Non-pigmented ciliary epithelial cell (primary cell): ENCODE results near the genes SOWAHD, NKAP, LAMP2 and GLUD2.

- RRBS = no CpG with 5 or more reads among the region's 4 CpGs
Observed at GRCh38 chrX:119756230-119756573, 2.2 kb upstream of the SOWAHD start.

- RRBS = 1% methylated on average over 3 of the region's 60 CpGs
Observed at GRCh38 chrX:119757680-119758652, at the start of gene SOWAHD. SOWAHD (plus strand) TSS chrX:119758588.

DNA sequence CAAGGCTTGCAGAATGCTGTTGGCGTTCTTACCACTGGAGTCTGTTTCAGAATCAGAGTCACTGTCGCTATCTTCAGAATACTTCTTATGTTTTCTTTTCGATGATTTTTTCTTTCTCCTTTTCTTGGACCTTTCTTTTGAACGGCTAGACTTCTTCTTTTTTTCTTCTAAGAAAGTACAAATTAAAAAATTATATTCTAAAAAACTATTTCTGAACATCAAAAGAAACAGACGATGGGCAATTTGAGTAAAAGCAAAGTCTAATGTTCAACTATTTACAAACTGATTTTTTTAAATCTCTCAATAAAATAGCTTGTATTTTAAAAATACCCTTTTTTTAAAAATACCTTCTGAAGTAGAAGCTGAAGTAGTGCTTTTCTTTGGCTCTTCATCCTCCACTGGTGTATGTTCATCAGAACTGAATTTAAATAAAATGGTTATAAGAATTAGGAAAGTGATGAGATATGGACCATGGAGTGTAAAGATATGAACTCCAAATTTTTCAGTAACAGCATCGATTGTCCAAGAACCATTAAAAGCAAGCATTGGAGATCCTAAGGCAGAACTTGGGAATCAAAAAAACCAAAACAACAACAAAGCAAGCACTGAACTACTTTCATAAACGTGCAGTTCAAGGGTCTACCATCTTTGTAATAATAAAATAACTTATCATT, 7.1 kb downstream of the NKAP start:
- RRBS = no CpG with 5 or more reads among the region's 7 CpGs

DNA sequence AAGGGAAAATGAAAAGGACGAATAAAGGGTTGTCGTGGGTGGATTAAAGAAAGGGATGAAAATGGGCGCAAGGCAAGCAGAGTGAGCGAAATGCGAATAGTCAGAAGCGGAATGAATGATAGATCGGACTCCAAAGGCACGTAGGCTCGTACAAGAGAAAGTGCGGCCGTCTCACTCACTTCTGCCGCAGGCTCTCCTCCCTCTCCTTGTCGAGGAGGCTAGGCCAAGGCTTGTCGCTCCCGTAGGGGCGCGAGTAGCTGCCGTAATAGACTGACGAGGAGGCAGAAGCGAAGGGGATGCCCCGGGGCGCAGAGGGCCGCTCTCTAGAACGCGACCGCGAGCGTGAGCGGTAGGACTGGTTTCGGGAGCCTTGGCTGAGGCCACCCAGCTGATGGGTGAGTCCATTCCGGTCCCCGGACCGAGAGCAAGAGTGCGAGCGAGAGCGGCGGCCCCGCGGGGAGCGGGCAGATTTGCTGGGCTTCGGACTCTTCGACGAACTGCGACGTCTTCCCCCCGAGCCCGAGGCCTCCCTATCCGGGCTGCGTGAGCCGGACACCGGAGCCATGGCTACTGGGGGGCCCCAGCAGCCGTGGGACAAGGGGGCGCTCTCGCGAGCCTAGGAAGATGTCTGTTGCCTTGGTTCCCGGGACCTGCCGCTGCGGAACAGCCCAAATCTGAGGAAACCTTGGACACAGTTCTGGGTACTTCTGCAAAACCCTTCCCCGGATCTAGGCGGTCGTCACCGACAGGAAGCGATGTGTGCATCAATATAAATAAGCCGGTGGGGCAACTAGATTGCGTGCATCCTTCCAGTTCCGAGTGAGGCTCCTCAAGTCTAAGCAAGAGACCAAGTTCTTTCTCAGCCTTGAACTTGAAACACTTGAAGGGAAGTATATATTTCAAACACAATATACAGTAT, at the start of gene NKAP:
Gene NKAP, minus strand, starts transcription at position 711 of the 919 bp plus-strand sequence.
- RRBS = under 1% methylated on average over 14 of the region's 66 CpGs

DNA sequence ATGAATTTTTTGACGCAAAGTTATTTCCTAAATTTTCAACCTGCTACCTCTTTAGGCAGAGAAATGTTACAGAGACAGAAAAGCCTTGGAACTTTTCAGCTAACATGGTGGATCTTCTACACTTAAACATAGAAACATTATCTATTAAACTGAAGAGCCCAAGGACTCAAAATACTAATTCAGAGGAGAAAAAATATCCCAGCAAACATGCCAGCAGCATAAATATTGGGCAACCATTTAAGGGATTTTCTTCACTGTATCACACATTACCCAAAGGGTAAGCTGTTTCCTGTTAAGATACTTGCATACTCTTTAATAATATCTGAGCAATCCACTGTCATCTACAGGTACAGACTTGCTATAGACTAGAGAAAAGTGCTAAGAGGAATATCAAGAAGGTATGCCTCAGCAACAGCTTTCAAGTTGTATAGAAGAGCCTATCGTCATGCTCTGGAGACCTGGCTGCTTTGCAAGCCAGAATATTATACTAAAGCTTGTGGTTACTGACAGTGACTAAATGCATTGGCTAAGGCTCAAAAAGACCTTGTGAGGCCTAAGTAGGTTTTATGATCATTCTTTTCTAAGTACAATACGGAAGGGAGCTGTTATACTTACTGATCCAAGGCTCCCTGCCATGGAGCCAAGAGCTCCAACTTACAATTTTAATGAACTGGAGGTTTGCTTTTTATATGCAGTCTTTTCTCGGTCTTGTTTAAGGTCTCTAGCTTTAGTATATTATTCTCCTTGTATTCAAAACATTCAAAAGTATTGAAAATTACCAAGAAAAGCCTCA, 11.4 kb downstream of the LAMP2 start:
- RRBS = no CpG with 5 or more reads among the region's 4 CpGs

DNA sequence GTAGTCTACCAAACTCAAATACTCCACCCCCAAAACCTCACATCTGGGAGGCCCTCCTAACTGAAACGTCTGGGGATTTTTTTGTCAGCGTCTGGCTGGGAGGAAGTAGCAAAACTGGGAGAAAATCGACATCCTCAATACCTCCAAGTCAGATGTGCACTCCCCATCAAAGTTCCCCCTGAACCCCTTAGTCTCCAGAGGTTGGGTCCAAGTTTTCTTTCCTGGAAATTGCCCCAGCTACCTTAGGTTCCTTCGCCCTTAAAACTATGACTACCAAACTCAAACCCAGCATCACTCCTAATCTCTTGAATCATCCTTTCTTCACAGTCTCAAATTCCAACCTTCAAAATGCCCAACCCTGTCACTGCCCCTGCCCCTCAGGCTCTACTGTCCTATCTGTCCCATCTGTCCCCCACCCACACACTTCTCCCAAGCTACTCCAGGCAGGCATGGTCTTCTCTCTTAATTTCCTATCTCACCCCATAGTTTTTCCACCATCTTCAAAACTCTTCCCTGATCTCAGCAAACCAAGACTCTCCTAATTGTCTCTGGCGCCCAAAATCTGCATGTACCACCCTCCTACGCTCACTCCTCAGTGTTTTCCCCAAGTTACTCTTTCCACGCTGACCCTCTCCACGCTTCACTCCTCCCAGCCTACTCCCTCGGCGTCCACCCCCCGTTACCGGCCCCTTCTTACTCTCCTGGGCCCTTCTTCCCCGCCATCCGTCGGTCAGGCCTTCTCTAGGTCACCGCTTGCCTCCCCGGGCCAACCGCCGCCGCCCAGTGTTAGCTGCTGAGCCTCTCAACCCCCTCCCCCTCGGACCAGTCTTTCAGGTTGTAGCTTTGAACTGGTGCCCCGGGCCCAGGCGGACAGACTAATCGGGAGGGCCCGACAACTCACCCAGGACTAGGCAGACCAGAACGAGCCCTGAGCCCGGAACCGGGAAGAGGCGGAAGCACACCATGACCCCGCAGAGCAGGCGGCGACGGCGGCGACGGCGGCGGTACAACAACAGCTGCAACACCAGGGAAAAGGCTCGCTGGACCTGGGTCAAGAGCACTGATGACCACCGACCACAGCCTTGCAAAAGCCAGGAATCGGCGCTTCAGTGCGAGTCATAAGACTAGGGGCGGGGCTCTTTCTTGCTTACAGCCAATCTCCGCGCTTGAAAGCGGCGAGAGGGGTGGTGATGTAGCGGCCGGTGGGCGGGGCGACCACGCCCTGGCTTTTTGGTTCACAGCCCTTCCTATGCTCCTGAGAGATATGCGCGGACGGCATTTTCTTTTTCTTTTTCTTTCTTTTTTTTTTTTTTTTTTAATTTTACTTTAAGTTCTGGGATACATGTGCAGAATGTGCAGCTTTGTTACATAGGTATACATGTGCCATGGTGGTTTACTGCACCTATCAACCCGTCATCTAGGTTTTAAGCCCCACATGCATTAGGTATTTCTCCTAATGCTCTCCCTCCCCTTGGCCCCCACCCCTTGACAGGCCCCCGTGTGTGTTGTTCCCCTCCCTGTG, at the start of gene LAMP2:
Gene LAMP2, minus strand, starts transcription at position 1,092 of the 1,522 bp plus-strand sequence.
- RRBS = 2% methylated on average over 13 of the region's 58 CpGs

DNA sequence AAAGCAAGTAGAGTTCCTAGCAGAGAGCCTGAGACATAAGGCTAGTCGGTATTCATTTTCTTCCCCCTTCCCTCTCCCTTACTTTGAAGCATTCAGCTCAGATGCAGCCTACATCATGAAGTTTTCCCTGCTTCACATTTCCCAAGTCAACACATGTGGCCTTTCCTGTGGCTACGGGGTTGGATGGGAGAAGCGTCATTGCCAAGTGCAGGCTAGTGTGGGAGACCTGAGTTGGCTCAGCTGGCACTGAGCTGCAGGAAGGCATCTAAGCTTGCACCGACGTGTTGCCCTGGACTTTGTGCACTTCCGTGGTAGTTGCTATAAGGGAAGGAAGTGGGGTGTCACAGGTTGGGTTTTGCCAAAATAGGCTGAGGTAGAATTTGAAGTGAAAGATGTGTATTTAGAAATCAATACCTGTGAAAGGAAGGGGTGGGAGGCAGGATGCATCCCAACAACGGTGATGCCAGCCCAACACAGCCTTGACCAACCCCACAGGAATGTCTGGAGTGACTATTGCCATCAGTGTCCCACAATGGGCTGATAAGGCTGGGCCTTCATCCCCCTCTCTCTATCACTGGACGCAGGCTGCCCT, 18.9 kb upstream of the LAMP2 start:
- RRBS = no CpG with 5 or more reads among the region's 8 CpGs

DNA sequence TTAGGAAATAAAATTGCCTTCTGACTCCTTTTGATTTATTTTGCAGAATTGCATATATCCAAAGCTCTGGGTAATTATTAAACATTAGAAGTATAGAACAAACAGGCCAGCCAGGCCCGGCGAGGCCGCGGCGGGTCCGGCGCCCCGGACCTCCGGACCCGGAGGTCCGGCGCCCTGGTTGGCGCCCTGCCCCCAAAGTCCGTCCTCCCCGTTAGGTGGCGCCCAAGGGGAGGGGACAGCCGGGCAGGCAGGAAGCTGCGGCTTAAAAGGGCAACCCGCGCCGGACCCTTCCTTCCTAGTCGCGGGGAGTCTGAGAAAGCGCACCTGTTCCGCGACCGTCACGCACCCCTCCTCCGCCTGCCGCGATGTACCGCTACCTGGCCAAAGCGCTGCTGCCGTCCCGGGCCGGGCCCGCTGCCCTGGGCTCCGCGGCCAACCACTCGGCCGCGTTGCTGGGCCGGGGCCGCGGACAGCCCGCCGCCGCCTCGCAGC, at the start of gene GLUD2:
Gene GLUD2, plus strand, starts transcription at position 291 of the 492 bp plus-strand sequence.
- RRBS = 6% methylated on average over 11 of the region's 49 CpGs

GRCh38 chrX:122840140-122840582, 343.9 kb upstream of the GRIA3 start:
- RRBS = no CpG with 5 or more reads among the region's 4 CpGs

DNA sequence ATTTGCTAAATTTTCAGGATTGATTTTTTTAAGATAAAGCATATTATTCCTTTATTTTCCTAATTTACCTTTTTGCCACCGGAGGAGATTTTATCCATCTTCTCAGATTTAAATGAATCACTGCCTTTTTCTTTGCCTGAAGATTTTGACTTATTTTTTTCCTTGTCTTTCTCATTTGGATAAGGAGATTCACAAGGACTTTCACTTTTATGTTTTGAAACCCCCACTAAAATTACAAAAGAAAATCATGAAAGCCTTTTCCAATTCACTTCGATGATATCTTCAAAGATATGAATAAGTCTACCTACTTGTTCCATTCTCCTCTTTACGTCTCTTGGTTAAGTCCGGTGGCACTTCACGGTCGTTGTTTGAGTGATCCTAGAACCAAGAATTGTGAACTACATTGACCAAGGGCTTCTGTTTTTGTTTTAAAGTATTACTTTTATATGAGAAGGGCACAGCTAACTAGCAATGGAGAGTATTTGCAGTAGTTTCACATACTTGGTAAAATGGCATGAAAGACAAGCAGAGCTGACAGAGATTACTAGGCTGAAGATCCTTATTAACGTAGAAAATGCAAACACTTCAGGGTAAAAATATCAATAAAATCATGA, 119.4 kb downstream of the THOC2 start:
- RRBS = no CpG with 5 or more reads among the region's 7 CpGs

- RRBS = no CpG with 5 or more reads among the region's 1 CpG
Observed at GRCh38 chrX:123614019-123614315, 118.9 kb downstream of the THOC2 start.

DNA sequence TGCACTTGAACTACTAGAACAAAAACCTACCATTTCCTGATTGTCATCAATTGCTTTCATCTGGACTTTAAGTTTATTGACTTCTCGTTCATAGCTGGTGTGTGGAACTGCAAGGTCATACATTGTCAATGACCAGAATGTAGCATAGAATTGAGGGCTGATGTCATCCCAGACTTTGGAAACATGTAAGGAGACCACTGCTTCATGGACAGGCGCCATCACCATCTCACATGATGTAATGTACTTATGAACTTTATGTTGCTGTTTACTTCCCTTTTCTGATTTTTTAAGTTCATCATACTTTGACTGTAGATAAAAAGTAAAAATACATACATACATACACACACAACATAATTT, 105.2 kb downstream of the THOC2 start:
- RRBS = no CpG with 5 or more reads among the region's 2 CpGs

DNA sequence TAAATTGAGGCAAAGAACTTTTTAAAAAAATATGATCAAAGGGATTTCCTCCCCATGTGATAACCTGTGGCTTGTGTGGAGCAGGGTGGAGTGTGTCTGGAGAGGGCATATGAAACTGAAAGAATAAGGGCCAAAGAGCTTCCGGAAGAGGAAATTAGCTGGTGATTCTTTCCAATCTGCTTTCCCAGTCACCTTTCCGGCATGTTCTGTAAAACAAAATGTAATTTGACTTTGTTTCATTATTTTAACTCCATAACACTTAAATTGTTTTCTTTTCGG, 633 bp downstream of the XIAP start:
- RRBS = 0% methylated on average over 1 of the region's 3 CpGs

DNA sequence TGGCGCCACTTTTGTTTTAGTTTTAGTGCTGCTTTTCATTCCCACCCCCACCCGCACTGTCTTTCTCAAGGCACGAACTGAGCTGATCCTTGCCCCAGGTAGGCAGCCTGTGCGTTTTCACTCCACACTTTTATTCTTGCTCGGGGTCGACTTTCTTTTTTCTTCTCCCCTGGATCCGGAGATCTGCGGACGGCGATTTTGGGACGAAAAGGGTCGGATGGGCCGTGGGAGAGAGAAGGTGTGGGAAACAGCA, 429 bp downstream of the STAG2 start:
- RRBS = no CpG with 5 or more reads among the region's 13 CpGs

DNA sequence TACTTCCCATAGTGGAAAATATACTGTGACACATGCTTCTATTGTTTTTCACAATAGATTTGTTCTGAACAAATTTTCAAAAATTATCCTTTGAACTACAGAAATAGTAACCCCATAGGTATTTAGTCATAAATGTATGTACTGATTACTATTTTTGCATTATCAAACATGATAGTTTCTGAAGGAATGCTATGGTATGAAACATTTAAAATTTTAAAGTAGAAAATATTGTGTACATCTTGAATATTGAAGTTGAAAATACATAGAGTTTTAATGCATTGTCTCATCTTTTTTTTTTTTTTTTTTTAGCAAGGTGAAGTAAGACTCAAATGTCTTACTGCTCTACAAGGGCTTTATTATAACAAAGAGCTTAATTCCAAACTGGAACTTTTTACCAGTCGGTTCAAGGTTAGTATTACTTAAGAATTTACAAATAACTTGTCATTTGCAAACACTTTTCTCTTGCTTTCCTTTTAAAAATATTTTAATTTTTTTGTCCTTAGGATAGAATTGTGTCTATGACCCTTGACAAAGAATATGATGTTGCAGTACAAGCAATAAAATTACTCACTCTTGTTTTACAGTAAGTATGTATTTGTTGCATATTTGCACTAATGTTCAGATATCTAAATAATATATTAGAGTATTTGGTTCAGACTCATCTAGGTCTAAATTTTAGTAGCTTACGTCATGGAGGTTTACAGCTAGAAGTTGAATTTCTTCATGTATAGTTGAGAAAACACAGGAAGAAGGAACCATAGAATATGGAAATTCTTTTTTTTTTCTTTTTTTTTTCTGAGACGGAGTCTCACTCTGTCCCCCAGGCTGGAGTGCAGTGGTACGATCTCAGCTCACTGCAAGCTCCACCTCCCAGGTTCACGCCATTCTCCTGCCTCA, 89.6 kb downstream of the STAG2 start:
- RRBS = no CpG with 5 or more reads among the region's 5 CpGs

- RRBS = no CpG with 5 or more reads among the region's 17 CpGs
Observed at GRCh38 chrX:125154767-125155200, 164.9 kb upstream of the TEX13C start.

- RRBS = no CpG with 5 or more reads among the region's 1 CpG
Observed at GRCh38 chrX:125898661-125898955, 267.5 kb downstream of the DCAF12L2 start.

DNA sequence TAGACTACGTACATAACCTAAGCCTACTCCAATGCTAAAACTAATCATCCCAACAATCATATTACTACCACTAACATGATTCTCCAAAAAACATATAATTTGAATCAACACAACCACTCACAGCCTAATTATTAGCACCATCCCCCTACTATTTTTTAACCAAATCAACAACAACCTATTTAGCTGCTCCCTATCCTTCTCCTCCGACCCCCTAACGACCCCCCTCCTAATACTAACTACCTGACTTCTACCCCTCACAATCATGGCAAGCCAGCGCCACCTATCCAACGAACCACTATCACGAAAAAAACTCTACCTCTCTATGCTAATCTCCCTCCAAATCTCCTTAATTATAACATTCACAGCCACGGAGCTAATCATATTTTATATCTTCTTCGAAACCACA, 79.8 kb downstream of the DCAF12L1 start:
- RRBS = no CpG with 5 or more reads among the region's 8 CpGs

- RRBS = no CpG with 5 or more reads among the region's 4 CpGs
Observed at GRCh38 chrX:126756470-126756890, 63.0 kb upstream of the PRR32 start.